ENCODE measurements around the genes TET2, DKK2 and CYP2U1.

GRCh38 chr4:101288791-101289469, 58.4 kb downstream of the PPP3CA start:
- PRO-cap = no peak
- RAMPAGE, long total RNA, 5 experiments = start-site peak on the minus strand in 1 of 5 experiments, at chr4:101289067-101289140 at its widest, 19 reads per replicate
- RRBS = no CpG with 5 or more reads among the region's 4 CpGs

GRCh38 chr4:101306137-101306802, 41.1 kb downstream of the PPP3CA start:
- PRO-cap = no peak
- RAMPAGE, long total RNA, 5 experiments = no peak in any of the 5 experiments
- RRBS = no CpG with 5 or more reads among the region's 5 CpGs

- PRO-cap = bidirectional peak, plus-strand start at chr4:101347823, minus-strand start at chr4:101347477; bidirectional peak, plus-strand start at chr4:101348115, minus-strand start at chr4:101348032
- RAMPAGE, long total RNA, 5 experiments = start-site peak on the plus strand in 4 of 5 experiments, at chr4:101347758-101348175 at its widest, 9 to 122 reads per replicate
- RRBS = 2% methylated on average over 7 of the region's 78 CpGs
These were observed 670 bp upstream of the PPP3CA start for GRCh38 chr4:101347664-101348727.

DNA sequence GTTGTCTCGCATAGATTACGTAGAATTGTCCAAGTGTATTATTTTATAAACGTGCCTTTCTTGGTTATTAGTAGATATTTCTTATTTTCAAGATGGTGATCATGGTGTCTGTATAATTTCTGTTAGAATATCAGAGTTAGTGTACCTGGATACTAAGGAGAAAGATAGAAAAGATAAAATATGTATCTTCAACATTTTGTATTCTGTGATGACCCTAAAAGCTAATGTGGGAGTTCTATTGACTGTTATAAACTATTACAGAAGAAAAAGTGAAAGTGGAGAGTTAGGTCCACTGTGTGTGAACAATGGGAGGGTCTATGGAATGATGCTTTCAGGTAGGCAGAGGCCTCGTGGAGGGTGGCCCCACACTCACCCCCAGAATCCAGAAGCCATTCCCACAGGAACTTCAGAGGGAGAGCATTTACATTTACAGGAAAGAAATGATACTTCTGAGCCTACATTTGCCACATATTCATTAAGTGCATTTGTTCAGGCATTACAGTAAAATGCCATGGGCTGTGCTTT, 40.2 kb downstream of the NFKB1 start:
- PRO-cap = no peak
- RAMPAGE, long total RNA, 5 experiments = start-site peak on the plus strand in 1 of 5 experiments, centred at position 214 of the sequence, 13 reads per replicate
- RRBS = no CpG with 5 or more reads among the region's 4 CpGs

GRCh38 chr4:102785801-102786258, 25.1 kb upstream of the MANBA start:
- PRO-cap = no peak
- RAMPAGE, long total RNA, 5 experiments = no peak in any of the 5 experiments
- RRBS = no CpG with 5 or more reads among the region's 3 CpGs

- PRO-cap = no peak
- RAMPAGE, long total RNA, 5 experiments = no peak in any of the 5 experiments
- RRBS = no CpG with 5 or more reads among the region's 6 CpGs
These were observed 29.9 kb upstream of the MANBA start for GRCh38 chr4:102790735-102791052.

DNA sequence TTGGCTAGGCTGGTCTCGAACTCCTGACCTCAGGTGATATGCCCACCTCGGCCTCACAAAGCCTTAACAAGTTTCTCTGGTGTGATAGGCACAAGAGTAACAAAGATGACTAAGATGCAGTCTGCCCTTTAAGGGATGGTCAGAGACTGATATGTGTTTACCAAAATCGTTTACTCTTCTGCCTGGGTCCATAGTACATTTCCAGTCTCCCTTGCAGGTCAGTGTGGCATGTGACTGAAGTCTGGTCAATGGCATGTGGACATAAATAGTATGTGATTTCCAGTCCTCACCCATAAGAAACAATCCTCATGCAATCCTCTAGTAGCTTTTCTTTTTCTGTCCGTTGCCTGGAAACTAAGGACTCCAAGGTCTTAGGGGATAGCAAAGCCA, 1.2 kb downstream of the SLC9B2 start:
- PRO-cap = no peak
- RAMPAGE, long total RNA, 5 experiments = no peak in any of the 5 experiments
- RRBS = no CpG with 5 or more reads among the region's 4 CpGs

- PRO-cap = no peak
- RAMPAGE, long total RNA, 5 experiments = no peak in any of the 5 experiments
- RRBS = no CpG with 5 or more reads among the region's 2 CpGs
These were observed 277.0 kb upstream of the TACR3 start for GRCh38 chr4:103996694-103997241.

GRCh38 chr4:105146591-105147020, at the start of gene TET2:
Gene TET2 (plus strand): TSS chr4:105146876.
- PRO-cap = bidirectional peak, plus-strand start at chr4:105146878, minus-strand start at chr4:105146761
- RAMPAGE, long total RNA, 5 experiments = start-site peak on the plus strand in 4 of 5 experiments, at chr4:105146870-105146908 at its widest, 83 to 293 reads per replicate
- RRBS = under 1% methylated on average over 26 of the region's 47 CpGs

- PRO-cap = no peak
- RAMPAGE, long total RNA, 5 experiments = no peak in any of the 5 experiments
- RRBS = no CpG with 5 or more reads among the region's 7 CpGs
These were observed 95.7 kb downstream of the NPNT start for GRCh38 chr4:105990828-105991449.

DNA sequence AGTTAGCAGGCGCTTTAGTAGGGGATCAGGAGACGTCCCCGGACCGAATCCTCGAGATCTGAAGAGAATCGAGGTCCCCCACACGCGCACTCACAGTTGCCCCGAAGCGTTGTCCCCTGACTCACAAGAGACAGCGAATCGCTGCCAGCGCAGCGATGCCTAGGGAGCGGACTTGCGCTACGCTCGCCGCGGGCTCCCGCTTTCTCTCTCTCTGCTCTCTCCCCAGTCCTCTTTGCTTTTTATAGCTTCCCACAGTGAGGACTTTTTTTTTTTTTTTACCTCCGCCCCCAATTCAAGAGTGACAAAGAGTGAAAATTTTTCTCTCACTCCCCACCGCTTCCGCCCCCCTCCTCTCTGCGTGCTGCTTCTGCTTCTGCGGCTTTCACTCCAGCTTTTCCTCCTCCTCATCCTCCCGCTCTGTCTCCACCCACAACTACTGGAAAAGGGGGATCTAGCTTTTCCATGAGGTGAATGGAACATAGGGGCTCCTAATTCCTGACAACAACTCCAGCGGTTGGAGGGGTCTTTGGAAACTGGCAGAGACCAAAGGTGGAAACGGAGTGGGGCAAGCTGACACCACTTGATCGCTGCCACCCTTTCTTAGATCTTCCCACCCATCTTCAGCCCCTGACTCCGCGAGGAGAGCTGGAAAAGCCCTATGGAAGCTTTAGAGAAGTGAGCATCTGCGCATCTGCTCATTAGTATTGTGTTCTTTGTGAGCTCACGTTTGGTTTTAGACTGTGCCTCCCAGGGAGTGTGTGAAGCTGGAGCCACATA, at the start of gene DKK2:
Gene DKK2 (minus strand): TSS at position 216 of the 777 bp plus-strand sequence.
- PRO-cap = unidirectional peak, minus-strand start at position 213 of the sequence
- RAMPAGE, long total RNA, 5 experiments = no peak in any of the 5 experiments
- RRBS = no CpG with 5 or more reads among the region's 34 CpGs

DNA sequence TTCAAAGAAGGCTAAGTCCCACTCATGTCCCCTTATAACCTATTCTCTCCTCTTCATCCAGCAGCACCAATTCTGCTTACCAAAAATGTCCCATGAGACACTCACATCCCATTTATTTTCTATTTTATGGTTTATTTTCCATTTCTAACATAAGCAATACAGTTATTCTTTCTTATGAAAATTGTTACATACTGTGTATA, 200.3 kb upstream of the DKK2 start:
- PRO-cap = no peak
- RAMPAGE, long total RNA, 5 experiments = no peak in any of the 5 experiments

DNA sequence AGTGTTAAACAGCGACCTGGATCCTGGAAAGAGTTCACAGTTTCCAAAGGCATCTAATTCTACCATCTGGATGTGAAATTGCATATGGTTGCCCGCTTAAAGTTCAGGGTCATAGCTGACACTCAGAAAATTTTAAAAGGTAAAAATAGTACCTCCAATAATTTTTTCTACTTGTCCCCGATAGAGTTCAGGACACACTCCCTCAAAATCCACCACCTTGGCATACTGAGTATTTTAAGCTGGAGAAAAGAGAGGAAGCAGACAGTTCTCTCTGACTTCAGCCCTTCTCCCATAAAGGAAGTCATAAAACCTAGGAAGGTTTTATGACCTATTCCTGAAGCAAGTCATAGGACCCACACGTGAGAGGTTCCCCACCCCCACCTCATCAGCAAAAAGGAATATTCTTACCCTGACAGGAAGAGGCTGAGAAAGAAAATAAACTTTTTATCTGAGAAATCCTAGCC, 270.2 kb downstream of the PAPSS1 start:
- PRO-cap = no peak
- RAMPAGE, long total RNA, 5 experiments = no peak in any of the 5 experiments
- RRBS = no CpG with 5 or more reads among the region's 4 CpGs

DNA sequence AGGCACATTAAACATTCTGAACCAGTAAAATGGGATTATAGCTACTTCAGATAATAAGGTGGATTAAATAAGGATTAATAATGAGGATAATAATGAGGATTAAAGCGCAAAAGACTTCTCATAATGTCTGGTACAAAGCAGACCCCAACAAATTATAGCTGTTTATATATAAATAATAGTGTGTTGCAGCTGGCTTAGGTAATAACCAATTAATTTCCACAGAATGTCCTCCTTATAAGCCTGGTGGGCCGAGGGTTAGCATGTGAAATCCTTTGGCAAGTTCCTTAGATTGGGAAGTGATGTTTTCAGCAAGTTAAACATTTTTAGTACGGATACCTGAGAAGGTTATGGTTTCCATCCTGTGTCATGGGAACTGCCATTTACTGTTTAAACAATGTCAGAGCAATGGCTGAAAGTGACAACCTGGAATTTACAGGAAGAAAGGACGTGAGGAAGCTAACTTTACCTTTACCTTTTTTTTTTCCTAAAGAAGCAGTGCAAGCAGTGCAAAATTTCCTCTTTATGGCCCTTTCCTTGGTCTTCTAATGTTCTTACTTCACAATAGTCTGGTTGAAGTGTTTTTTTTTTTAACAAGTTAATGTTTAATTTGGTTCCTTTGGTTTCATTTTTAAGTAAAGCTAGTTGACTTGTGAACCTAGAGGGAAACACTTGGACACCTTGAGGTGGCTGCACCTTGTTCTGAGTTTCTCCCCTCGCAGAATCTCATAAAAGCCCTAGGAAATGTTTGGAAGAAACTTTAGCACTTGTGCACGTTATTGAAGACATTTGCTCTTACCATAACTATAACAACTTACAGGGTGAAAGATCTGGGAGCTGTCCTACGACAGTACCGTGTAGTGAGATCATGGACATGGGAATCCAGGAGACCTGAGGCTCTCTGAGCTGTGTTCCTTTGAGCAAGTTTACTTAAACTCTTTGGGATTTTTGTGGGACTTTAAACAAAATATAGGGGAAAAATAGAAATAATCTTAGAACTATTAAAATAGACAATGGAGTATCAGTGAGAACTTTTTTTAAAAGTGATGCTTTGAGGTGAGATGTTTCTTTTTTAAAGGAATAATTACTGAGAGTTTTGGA, 1.7 kb downstream of the SGMS2 start:
- PRO-cap = bidirectional peak, plus-strand start at position 641 of the sequence, minus-strand start at position 544 of the sequence
- RAMPAGE, long total RNA, 5 experiments = no peak in any of the 5 experiments
- RRBS = no CpG with 5 or more reads among the region's 8 CpGs

GRCh38 chr4:107931119-107931914, at the start of gene CYP2U1:
Gene CYP2U1 (plus strand): TSS chr4:107931549.
- PRO-cap = unidirectional peak, plus-strand start at chr4:107931549; bidirectional peak, plus-strand start at chr4:107931584, minus-strand start at chr4:107931613
- RAMPAGE, long total RNA, 5 experiments = no peak in any of the 5 experiments
- RRBS = 1% methylated on average over 29 of the region's 76 CpGs

DNA sequence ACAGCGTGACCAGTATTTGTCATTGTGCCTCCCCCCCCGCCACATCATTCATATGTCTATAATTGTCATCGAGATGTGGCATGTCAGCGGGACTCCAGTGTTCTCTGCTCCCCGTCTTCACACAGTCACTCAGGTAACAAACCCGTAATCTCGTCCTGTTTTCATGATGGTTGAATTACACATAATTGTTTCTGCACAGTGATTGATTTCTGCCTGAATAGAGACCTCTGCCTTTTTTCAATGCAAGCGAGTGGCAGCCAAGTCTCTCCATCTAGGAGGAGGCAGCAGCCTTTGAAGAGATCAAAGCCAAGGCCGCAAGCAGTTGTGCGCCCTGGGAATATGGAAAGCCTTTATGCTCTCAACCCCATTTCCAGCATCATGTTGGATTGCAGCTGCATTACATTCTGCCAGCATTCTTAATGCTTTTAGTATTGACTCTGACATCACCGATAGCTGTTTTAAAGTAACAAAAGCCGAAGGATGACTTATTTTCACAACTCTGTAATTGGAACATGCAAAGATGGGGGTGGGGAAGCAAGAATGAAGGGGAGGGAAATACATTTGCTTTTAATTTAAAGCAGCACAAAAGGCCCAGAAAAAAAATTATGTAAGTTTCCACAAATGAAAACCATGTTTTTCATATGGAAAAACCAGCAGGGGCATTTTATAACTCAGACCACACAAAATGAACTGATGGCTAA, 27.2 kb downstream of the LEF1 start:
- PRO-cap = no peak
- RAMPAGE, long total RNA, 5 experiments = no peak in any of the 5 experiments
- RRBS = no CpG with 5 or more reads among the region's 12 CpGs

GRCh38 chr4:108622899-108623352, 2.5 kb downstream of the RPL34 start:
- PRO-cap = no peak
- RAMPAGE, long total RNA, 5 experiments = no peak in any of the 5 experiments
- RRBS = no CpG with 5 or more reads among the region's 8 CpGs

- PRO-cap = no peak
- RAMPAGE, long total RNA, 5 experiments = start-site peak on the minus strand in 2 of 5 experiments, at chr4:109722464-109722612 at its widest, 6 to 13 reads per replicate
- RRBS = no CpG with 5 or more reads among the region's 3 CpGs
These were observed 7.8 kb downstream of the PLA2G12A start for GRCh38 chr4:109721880-109722705.

- PRO-cap = no peak
- RAMPAGE, long total RNA, 5 experiments = no peak in any of the 5 experiments
- RRBS = no CpG with 5 or more reads among the region's 4 CpGs
These were observed 138.3 kb downstream of the EGF start for GRCh38 chr4:110050887-110051489.

- PRO-cap = unidirectional peak, minus-strand start at chr4:110128717
- RAMPAGE, long total RNA, 5 experiments = no peak in any of the 5 experiments
- RRBS = no CpG with 5 or more reads among the region's 7 CpGs
These were observed 69.9 kb downstream of the ELOVL6 start for GRCh38 chr4:110128407-110129115.

All from stomach (tissue), 7 donors.